Hair follicular keratinocyte (primary cell): ENCODE measurements around a stretch of chr17.

DNA sequence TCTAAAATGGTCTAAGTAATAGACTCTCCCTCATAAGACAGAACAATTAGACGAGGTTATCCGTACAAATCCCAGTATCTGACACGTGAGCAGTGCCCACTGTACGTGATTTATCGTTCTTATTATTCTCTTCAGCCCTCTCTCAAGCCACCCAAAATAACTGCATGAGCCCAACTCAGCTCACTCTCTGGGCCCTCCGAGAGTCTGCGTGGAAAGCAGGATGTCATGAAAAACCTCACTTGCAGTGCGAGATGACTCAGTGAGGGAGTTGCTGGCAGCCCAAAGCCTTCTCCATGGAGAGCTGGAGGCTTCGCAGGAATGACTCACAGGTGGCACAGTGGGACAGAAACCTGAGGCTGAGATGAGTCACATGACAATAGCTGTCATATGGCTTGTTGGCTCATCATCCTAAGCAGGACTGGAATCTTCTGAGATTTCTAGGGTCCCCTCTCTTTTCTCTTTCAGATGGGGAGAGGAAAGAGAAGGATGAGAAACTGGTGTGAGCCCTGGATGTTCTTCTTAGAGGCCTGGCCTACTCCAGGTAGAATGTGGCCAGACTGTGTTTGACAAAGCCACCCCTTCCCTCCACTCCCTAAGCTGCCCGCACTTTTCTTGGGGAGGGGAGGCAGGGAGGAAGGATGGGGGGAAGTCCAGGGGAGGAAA is 160.7 kb upstream of the RPL38 start:
- RAMPAGE, long total RNA = no peak

DNA sequence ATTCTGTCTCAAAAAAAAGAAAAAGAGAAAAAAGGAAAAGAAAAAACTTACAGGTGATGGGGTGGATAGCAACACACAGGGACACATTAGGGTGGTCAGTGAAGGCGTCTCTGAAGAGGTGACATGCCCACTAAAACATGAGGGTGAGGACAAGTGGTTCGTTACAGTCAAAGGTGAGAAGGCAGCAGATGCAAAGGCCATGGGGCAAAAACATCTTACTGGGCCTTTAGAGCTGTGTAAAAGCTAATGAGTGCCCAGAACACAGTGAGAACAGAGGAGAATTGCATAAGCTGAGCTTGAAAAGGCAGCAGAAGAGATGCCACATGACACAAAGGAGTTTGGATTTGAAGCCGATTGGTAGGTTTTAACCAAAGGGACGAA is 48.5 kb upstream of the RPL38 start:
- RAMPAGE, long total RNA = no peak

GRCh38 chr17:74212000-74212431 is 1.4 kb upstream of the TTYH2 start:
- RAMPAGE, long total RNA = no peak

DNA sequence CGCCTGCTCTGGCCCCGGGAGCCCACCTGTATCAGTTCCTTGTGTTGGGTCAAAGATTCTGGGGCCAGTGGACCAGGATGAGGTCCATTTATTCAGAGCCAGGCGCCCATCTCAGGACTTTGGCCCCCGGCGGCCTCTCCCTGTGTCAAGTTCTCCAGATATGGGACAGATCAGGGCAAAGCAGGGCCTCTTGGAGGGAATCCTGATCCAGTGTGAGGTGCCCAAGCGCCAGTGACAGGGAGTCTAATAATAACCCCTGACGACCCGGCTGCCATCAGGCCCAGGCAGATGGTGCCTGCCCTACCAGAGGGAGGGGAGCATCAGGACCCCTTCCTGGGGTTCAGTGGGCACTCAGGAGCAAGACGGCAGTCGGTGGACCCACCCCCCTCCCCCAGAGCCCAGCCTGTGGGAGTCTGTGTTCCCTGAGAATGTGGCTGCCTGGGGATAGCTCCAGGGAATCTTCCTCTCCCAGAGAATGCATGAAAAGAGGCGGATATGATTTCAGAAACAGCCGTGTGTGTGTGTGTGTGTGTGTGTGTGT is 1.4 kb downstream of the TTYH2 start:
- RAMPAGE, long total RNA = no peak

DNA sequence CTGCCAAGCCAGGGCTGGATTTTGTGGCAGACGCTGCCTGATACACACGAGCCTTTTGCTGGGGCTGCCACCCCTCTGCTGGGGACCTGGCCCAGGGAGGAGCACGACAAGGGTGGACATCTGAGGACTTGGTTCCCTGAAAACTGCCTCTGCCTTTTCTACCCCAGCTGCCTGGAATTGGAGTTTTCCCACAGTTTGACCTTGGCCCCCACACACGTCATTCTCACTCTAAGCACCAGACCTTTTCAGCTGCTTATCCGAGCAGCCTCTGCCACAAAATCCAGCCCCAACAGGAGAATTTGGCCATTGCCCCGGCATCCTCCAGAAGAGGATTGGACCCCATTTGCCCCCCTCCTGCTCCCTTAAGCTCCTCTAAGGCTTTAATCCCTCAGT is 18.5 kb downstream of the TTYH2 start:
- RAMPAGE, long total RNA = no peak

GRCh38 chr17:74234415-74234940 is 21.1 kb downstream of the TTYH2 start:
- RAMPAGE, long total RNA = no peak

- RAMPAGE, long total RNA = no peak
These were observed 10.9 kb downstream of the DNAI2 start for GRCh38 chr17:74284780-74285550.

DNA sequence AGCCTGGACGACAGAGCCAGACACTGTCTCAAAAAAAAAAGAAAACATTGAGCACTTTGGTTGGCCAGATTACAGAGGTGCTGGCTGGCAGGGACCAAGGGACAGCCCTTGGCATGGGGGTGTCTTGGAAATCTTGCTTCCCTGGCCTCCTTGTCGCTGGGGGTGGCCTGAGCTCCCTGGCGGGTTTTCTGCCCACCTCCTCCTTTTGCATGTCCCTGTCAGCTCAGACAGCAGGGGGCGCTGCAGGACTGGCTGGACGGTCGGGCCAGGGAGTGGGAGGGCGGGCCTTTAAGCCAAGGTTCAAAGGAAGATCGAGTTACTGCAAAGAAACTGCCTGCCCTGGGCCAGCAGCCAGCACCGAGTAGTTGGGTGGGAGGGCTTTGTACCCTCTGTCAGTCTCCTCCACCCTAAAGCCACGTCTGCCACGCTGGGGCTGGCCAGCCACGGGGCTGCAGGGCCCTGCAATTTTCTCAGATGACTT is 12.1 kb downstream of the GPR142 start:
- RAMPAGE, long total RNA = no peak

- RAMPAGE, long total RNA = no peak
These were observed 19.0 kb downstream of the GPR142 start for GRCh38 chr17:74386139-74386789.

DNA sequence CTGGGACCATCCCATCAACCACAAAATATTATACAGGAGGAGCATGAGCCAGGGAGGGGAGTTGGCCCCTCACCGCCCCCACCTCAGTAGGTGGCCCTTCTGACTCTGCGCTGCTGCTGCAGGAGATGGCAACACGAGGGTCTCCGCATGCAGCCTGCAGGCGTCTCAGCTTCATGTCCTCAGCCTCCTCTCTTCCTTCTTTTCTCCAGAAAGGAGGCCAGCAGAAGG is 20.5 kb downstream of the GPR142 start:
- RAMPAGE, long total RNA = no peak

- RAMPAGE, long total RNA = no peak
These were observed 15.9 kb downstream of the GPRC5C start for GRCh38 chr17:74447820-74448194.

DNA sequence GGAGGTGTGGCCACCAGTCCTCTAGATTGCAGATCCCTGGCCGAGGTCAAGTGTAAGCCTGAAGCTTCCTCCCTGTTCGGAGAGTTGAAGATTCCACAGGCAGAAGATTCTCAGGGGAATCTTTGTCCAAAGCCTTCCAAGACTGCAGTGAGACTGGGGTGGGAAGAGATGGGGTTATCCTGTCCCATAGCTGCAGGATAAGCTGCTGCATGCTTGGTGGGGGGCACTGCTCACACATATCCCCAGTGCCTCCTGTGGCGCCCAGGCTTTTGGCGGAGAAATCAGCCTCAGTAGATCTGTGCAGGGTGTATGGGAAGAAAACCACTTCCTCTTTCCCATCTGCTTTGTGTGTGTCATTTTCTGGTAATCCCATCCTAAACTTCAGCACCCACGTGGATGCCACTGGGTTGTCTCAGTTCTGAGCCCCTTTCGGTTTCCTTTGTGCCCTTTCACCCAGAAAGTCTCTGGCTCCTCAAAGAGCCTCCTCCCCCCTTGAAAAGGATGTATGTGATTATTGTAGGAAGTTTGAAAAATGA is 12.2 kb downstream of the CD300A start:
- RAMPAGE, long total RNA = no peak

GRCh38 chr17:74521684-74522241 is 9.5 kb downstream of the CD300LB start:
- RAMPAGE, long total RNA = no peak

DNA sequence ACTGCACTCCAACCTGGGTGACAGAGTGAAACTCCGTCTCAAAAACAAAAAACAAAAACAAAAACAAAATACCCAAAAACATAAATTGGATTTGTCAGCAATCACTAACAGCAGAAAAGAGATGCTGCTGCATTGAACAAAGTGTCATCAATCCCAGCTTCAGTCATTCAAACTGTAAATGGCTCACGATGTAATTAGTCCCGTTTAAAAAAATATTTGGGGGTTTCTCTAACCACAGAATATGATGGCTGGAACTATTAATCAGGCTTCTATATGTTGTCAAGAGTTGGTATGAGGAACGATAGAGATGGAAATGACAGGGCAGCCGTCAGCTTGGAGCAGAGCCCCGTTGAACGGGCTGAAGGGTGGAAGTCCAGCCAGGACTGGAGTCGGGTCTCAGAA is 1.5 kb downstream of the CD300LB start:
- RAMPAGE, long total RNA = no peak

GRCh38 chr17:74690486-74691008 is 22.2 kb downstream of the CD300LF start:
- RAMPAGE, long total RNA = no peak

DNA sequence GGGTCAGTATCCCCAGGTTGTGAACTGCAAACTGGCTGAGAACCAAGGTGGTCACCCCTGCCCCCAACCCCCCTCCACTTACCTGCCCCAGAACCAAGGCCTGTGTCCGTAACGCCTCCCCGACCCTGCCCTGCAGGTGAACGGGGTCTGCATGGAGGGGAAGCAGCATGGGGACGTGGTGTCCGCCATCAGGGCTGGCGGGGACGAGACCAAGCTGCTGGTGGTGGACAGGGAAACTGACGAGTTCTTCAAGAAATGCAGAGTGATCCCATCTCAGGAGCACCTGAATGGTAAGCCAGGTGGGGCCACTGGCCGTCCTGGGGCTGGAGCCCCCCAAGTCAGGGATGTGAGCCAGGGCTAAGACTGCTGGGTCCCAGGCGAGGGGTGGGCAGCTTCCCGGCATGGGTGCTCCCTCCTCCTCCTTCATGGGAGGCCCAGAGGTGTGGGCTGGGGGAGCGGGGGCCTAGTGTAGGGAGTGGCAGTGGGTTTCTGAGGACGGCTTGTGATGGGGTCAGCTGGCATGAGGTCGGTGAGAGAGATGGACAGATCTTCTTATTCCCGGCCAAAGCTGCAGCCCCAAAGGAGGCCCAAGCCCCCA is 12.8 kb downstream of the NAT9 start:
- RAMPAGE, long total RNA = no peak

GRCh38 chr17:74779910-74780467 is 3.7 kb downstream of the TMEM104 start:
- RAMPAGE, long total RNA = no peak

- RAMPAGE, long total RNA = no peak
These were observed 17.1 kb downstream of the GRIN2C start for GRCh38 chr17:74842257-74843399.

DNA sequence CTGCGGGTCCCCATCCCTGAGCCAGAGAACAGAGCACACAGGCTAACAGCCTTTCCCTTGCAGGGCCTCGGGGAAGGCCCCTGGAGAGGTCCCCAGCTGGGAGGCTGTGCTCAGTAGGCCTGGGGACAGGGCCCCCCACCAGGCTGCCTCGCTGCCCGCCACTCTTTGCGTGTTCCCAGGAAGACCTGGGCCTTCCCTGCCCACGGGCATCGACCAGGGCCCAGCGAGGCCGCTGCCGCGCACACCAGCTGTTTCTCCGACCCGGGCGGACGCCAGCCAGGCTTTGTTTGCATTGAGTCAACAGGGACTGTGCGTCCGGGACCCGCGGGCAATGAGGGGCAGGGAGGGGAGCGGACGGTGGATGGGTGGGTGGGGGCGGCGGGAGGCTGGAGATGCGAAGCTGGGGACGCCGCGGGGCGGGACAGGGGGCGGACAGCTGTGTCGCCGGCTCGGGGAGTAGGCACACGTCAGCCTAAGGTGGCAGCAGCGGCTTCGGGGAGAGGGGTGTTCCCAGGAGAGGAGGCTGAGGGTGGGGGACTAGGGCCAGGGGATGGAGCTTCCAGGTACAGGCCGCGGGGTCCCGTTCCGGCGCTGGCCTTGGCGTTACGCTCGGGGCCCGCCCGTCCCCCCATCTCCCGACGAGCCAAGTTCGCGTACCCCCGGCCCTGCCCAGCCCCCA is 550 bp downstream of the HID1 start:
- RAMPAGE, long total RNA = no peak

GRCh38 chr17:74981660-74982739 is 5.4 kb upstream of the CDR2L start:
- RAMPAGE, long total RNA = no peak